Measurements from ENCODE around the gene SEC16A.

GRCh38 chr9:136075690-136076556 is 19.2 kb downstream of the NACC2 start:
- RRBS, result no CpG with 5 or more reads among the region's 30 CpGs

GRCh38 chr9:136106965-136107497 is 11.6 kb downstream of the TMEM250 start:
- RRBS, result no CpG with 5 or more reads among the region's 25 CpGs

GRCh38 chr9:136118036-136118743 is 485 bp downstream of the TMEM250 start:
- RRBS, result under 1% methylated on average over 52 of the region's 94 CpGs

DNA sequence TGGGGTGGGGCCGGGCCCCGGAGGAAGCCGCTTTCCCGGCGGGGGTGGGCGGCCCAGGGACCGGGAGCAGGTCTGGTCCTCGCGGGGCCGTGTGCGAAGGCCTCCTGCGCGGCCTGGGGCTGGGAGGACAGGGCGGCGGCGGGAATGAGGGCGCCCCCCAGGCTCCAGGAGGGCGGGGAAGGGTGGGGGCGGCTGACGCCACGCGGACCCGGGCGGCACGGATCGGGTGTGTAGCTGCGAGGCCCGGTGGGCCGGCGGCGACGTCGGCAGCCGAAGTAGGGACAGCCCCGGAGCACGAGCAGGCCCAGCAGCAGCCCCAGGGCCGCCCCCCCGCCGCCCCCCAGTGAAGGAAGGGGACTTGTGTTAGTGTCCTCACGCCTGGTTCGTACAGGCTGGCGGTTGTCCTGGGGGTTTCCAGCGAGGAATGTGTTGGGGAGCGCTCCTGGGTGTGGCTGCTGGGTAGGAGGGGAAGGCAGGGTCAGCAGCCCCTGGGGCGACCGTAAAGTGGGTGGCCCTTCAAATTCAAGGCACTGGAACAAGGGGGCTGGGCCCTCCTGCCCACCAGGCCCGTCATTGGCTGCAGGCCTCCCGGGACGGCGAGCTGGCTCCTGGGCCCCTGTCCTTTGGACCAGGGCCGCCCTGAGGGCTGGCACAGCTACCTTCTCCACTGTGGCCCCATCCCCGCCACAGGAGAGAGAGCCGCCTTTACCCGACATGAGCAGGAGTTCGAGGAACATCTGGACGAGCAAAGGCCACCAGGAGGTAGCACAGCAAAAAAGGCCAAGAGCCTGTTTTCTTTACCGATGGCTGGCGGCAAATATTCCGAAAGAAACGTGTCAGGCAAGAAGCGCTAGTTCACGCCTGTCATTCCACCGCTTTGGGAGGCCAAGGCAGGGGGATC is 705 bp upstream of the TMEM250 start:
- RRBS, result 0% methylated on average over 4 of the region's 63 CpGs

- RRBS, result no CpG with 5 or more reads among the region's 18 CpGs
Measured at GRCh38 chr9:136206439-136207359, 1.8 kb upstream of the LHX3 start.

- RRBS, result no CpG with 5 or more reads among the region's 28 CpGs
Measured at GRCh38 chr9:136230633-136231441, 14.8 kb downstream of the QSOX2 start.

GRCh38 chr9:136245903-136246431 is 355 bp upstream of the QSOX2 start:
- RRBS, result no CpG with 5 or more reads among the region's 28 CpGs

DNA sequence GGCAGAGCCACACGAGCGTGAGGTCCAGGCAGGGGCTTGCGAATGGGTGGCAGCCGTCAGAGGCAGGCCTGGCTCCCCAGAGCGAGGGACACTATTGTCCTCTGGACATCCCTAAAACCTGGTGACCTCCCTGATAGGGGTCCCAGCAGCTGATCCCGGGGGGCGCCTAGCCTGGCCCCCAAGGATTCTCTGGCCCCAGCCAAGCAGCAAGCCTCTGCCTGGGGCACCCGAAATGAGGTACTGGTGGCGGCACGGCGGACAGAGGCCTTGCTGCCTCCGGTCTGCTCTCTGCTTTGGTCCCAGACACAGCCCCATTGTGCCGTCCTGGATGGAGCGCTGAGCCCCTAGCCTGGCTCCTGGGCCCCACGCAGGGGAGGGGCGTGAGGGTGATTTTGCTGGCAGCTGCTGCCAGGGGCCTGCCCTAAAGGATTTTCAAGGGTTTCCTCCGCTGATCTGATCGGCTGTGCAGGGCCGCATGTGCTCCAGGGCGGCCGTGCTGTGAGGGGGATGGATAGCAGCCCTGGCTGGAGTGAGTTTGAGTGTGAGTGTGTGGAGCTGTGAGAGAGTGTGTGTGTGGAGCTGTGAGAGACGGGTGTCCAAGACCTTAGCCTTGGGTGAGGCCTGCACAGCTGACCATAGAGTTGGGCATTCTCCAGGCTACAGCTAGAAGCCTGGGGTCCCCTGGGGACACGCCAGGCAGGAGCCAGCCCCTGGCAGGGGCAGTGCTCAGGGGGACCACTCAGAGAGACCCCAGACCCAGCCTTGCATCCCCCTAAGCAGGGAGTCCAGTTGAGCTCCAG is 1.3 kb downstream of the GPSM1 start:
- RRBS, result 10% methylated on average over 2 of the region's 23 CpGs

DNA sequence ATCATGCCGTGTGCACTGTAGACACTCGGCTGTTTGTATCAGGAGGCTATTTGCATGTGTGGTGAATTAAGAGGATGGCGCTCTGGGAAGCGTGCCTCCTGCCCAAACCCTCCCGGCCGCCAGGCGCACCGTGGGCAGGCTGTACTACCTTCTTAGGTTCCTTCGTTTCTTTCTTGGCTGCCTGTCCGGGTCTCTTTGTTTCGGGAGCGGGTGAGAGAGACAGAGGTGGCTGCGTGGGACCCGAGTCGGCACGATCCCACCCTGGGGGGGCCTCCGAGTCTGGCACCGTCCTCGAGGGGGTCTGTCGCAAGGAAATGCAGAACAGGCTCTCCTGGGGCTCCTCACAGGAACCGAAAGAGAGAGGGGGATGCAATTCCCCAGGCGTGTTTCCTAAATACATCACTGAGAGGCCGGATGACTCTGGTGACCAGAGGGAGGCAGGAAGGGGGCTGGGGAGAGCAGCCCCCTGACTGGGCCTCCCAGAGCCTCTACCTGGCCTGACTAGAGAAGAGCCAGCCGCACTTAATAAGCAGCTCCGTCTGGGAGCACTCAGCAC is 11.5 kb upstream of the INPP5E start:
- RRBS, result 94% methylated on average over 6 of the region's 25 CpGs

DNA sequence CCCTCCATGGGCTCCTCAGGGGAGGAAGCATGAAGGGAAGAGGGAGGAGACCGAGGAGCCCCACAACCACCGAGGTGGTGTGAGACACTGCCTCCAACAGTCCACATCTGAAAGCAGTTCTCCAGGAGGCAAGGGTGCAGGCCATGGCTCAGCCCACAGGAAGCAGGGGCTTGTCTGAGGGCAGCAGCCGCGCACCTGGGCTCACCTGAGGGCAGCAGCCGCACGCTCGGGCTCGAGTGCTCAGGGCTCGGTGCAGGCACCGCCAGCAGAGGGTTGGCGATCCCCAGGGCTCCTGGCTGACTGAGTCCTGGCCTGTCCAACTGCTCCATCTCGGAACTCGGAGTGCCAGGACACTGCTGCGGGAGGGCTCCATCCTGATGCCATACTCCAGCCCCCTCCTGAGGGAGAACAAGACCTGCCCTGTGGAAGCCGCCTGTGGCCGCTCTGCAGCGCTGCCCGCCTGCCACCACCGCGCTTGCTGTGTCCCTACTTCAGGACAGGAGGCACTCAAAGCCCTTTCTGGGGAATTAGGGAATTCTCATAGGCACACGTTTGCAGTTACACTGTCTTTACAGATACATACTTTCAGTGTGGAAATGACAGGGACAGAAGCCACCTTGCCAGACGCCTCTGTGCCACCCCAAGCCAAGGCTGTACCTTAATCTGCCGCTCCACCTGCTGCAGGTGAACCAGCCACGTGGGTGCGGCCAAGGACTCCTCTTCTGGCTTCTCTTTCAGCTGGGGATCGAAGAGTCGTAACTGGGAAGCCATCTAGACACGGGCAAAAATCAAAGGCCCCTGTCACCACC is 16.0 kb upstream of the INPP5E start:
- RRBS, result no CpG with 5 or more reads among the region's 28 CpGs

- RRBS, result 2% methylated on average over 36 of the region's 103 CpGs
Measured at GRCh38 chr9:136482855-136483673, at the start of gene SEC16A. TSS of gene SEC16A (minus strand) at chr9:136483040.

DNA sequence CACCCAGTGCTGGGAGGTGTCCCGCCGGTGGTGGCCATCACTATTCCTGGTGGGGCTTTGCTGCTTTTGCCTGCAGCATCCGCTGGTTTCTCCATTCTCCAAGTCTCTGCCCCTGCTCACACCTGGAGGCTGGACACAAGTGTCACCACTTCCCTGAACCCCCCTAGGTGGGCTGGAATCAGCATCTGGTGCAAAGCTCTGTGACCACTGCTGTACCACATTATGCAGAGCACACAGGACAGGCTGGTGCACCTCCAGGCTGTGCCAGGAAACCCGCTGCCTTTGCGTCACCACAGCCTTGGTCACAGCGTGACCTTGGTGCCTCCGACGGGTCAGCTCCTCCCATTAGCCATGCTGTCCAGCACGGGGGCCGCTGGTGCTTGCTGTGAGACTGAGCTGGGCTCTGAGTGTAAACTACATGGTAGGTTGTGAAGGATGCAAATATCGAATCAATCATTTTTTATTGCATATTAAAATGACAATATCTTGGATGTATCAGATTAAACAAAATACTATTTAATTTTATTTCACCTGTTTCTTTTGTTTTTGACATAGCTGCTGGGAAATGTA is 2.8 kb upstream of the SEC16A start:
- RRBS, result no CpG with 5 or more reads among the region's 11 CpGs

- RRBS, result 96% methylated on average over 9 of the region's 23 CpGs
Measured at GRCh38 chr9:136510935-136511494, 28.2 kb upstream of the SEC16A start.

- RRBS, result no CpG with 5 or more reads among the region's 26 CpGs
Measured at GRCh38 chr9:136571834-136572932, 26.3 kb upstream of the NOTCH1 start.

DNA sequence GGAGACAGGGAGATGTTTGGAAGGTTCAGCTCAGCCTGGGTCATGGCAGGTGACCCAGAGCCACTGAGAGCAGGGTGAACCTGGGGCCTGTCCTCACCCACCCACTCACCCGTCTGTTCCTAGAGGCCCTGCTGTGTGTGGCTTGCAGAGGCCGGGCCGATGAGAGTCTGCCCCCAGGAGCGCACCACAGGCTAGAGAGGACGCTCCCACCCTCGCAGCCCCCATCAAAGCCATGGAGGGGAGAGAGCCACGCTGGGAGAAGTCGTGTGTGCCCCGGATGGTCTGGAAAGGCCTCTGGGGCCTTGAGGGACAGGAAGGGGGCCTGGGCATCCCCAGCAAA is 42.7 kb upstream of the NOTCH1 start:
- RRBS, result 35% methylated on average over 1 of the region's 9 CpGs

- RRBS, result no CpG with 5 or more reads among the region's 8 CpGs
Measured at GRCh38 chr9:136624672-136625009, 38.1 kb upstream of the EGFL7 start.

- RRBS, result 61% methylated on average over 13 of the region's 34 CpGs
Measured at GRCh38 chr9:136646252-136646969, 16.3 kb upstream of the EGFL7 start.

GRCh38 chr9:136676861-136677615 is 10.2 kb downstream of the AGPAT2 start:
- RRBS, result 90% methylated on average over 14 of the region's 44 CpGs

GRCh38 chr9:136685684-136686515 is 1.4 kb downstream of the AGPAT2 start:
- RRBS, result no CpG with 5 or more reads among the region's 19 CpGs

GRCh38 chr9:136720516-136721636 is 8.5 kb downstream of the DIPK1B start:
- RRBS, result no CpG with 5 or more reads among the region's 34 CpGs

All from retinal pigment epithelial cell (primary cell).